Measurements from ENCODE around the genes NMNAT2 and C1orf21.

- RRBS = no CpG with 5 or more reads among the region's 11 CpGs
These were observed 66.0 kb downstream of the LAMC2 start for GRCh38 chr1:183251936-183252626.

GRCh38 chr1:183272562-183272875 lies 86.5 kb downstream of the LAMC2 start:
- RRBS = no CpG with 5 or more reads among the region's 4 CpGs

- RRBS = 6% methylated on average over 13 of the region's 65 CpGs
These were observed at the start of gene NMNAT2 for GRCh38 chr1:183417546-183418916. Gene NMNAT2 (minus strand): TSS chr1:183418380.

- RRBS = 3% methylated on average over 14 of the region's 58 CpGs
These were observed 578 bp downstream of the SMG7 start for GRCh38 chr1:183472619-183473534.

GRCh38 chr1:183489677-183490409 lies 17.5 kb downstream of the SMG7 start:
- RRBS = no CpG with 5 or more reads among the region's 3 CpGs

DNA sequence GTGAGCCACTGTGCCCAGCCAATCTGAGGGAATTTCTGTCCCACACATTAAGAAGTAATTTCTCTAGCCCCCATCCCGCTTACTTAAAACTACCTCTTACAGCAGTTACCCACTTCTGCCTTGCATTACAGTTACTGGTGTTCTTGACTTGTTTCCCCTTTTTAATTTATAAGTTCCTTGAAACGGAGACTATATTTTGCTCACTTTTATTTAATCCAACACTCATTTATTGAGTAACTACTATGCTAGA lies 7.0 kb downstream of the NCF2 start:
- RRBS = no CpG with 5 or more reads among the region's 2 CpGs

- RRBS = no CpG with 5 or more reads among the region's 2 CpGs
These were observed 1.4 kb downstream of the NCF2 start for GRCh38 chr1:183588692-183589351.

GRCh38 chr1:183821574-183822075 lies 16.7 kb downstream of the RGL1 start:
- RRBS = no CpG with 5 or more reads among the region's 1 CpG

DNA sequence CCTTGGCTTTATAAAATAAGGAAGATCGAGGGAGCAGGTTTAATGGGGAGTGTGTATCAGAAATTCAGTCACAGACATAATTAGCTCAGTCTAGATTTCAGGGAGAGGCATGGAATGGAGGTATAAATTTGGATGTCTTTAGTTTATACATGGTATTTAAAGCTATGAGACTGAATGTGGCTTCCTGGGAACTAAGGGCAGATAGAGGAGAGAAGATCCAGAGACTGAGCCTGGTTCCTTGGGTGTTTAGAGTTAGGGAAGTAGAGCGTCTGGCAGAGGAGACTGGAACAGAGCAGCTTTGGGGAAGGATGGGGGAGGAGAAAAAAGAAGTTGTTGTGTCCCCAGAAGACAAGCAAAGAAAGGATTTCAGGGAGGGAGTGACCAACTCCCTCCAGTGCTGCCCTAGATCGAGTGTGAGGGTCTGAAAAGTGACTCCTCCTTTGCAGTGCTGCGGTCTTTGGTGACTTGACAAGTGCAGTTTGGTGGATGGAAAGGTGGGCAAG lies 62.2 kb downstream of the RGL1 start:
- RRBS = no CpG with 5 or more reads among the region's 4 CpGs

DNA sequence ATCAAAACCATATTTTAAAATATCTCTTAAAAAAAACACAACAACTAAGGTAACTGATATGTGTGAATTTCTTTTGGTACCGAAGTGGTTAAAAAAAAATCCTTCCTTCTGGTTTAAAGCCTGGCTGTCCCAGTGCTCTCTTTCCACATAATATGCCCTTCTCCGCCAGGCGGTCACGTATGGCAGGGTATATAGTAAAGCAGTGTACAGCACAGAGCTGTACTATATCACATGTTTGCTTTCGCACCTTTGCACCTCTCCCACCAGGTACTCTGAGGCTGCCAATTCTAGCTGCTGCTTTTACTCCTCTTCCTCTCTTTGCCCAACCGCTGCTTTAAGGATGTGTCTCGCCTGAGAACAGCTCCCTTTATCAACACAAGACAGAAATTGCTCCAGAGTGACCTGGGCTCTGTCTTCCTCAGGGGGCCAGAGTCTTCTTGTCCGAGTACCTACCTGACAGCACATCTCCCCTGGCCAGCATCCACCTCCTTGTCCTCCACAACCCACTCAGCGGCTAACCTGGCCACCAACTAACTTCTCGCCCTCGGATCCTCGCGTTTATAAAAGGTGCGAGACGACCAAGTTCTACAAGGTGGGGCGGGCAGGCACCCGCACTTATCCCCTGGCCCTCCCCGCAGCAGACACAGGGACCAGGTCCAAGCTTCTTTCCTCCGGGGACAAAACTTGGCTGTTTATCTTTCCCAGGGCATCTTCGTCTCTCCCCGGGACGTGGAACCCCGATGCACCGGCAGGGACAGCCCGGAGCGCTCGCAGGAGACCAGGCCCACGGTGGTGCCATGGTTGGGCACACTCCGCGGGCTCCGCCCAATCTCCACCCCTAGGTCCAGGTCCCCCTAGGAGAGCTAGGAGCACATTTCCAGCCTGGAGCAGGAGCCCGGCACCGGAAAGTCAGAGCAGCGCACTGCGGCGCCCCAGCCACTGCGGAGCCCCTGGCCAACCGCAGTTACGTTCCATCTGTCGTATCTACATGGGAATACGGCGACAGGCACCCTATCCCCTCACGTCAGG lies 1.5 kb downstream of the COLGALT2 start:
- RRBS = 4% methylated on average over 3 of the region's 43 CpGs

GRCh38 chr1:184386611-184387424 lies at the start of gene C1orf21:
Gene C1orf21 (plus strand): TSS chr1:184387029.
- RRBS = 3% methylated on average over 19 of the region's 83 CpGs

GRCh38 chr1:184416314-184417450 lies 29.9 kb downstream of the C1orf21 start:
- RRBS = no CpG with 5 or more reads among the region's 7 CpGs

GRCh38 chr1:184425621-184426275 lies 38.9 kb downstream of the C1orf21 start:
- RRBS = no CpG with 5 or more reads among the region's 6 CpGs

DNA sequence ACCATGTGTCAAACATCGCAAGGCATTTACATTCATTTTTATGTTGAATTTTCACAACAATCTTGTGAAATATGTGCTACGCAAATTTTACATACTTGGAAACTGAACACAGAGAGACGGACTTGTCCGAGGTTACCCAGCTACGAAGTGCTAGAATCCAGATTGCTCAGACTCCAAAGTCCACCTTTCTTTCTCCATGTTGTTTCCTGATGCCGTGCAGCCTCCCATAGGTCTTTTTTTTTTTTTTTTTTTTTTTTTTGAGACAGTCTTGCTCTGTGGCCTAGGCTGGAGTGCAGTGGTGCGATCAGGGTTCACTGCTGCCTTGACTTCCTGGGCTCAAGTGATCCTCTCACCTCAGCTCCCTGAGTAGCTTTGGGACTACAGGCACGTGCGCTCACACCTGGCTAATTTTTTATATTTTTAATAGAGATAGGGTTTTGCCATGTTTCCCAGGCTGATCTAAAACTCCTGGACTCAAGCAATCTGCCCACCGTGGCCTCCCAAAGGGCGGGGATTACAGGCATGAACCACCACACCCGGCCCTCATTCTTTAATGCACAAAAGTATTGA lies 92.6 kb downstream of the C1orf21 start:
- RRBS = no CpG with 5 or more reads among the region's 12 CpGs

DNA sequence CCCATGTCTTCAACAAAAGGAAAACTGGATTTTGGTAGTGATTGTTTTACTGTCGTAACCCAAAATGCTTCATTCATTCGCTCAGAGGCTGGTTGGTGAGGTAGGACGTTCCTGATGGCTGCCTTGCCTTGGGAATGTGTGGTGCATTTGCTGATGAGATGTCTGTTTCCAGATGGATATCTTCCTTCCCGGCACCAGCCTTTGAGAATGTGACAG lies 117.5 kb downstream of the C1orf21 start:
- RRBS = no CpG with 5 or more reads among the region's 4 CpGs

- RRBS = no CpG with 5 or more reads among the region's 4 CpGs
These were observed 127.1 kb downstream of the C1orf21 start for GRCh38 chr1:184513949-184514382.

DNA sequence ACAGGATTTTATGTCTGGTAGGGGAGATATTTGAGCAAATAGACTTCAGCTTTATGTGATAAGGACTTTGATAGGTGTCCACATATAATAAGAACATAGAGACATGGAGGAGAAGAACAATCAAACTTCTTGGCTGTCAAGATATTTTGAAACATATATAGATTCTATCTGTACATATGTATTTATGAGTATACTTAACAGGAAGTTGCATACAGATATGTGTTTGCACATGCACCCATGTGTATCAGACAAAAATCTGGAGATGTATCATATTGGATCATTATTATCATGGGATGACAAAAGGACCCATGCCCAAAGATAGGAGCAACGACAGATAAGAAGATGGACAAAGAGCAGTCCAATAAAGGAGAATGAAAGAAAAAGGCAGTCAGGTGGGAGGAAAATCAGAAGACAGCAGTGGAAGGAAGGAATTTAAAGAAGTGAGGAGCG lies 142.5 kb downstream of the C1orf21 start:
- RRBS = no CpG with 5 or more reads among the region's 2 CpGs

- RRBS = no CpG with 5 or more reads among the region's 4 CpGs
These were observed 133.3 kb downstream of the EDEM3 start for GRCh38 chr1:184621419-184621699.

DNA sequence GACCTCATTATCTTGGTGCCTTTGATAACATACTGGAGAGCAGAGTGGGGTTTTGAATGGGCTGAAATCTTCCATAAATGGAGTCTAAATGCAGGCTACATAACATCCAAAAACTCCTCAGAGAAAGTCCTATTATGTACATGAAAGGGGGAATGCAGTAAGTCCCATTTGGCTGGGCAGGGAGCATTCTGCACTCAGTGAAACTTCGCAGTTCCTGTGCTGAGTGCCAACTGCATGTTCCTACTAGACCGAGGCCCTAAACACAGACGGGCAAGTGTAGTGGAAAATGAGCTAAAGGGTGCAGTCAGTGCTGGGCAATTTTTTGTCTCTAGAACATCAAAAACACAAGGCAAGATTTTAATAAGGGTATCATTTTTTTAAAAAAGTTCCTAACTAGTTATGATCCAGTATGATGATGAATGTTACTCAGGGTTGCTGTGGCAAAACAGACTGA lies 91.7 kb downstream of the NIBAN1 start:
- RRBS = no CpG with 5 or more reads among the region's 3 CpGs

DNA sequence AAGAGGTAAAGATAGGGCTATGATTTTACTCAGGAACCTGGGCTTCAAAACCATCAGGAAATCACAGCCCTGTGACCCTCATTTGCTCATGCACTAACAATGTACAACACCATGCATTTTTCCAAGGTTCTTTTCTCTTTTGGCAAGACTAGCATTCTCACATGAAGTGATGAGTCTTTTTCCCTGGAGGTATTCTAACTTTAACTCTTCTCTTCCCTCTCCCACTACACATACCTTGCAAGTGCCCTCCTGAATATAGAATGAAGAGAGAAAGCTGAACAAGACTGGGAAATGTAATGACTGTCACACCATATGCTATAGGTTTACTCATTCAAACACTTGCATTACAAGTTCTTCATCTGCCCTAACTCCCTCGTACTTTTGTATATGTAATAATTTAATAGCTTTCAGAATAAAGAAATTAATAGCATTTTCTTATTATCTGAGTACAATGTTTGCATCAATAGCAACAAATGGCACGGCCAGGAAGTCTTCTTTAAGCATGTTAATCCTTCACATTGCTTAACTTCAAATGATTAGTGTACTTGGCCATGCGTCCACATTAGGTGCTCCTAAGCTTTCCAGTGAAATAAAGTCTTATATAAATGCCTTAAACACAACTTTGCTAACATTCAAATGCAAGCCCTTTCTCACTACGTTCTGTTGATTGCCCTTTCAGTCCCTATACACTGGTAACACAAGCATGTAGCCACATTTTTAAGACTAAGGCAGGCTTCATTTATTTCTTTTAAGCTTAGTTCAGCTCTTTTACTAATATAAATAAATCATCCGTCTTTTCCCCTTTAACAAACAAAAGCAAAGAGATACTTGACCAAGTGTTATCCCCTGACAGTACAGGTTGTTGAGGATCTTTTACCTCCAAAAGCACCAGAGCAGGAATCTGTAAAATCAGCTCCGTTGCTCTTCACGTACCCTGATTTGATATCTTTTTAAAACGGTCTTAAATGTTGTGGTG lies 1.7 kb downstream of the NIBAN1 start:
- RRBS = no CpG with 5 or more reads among the region's 8 CpGs